Measurements from ENCODE around the gene NGFR.

DNA sequence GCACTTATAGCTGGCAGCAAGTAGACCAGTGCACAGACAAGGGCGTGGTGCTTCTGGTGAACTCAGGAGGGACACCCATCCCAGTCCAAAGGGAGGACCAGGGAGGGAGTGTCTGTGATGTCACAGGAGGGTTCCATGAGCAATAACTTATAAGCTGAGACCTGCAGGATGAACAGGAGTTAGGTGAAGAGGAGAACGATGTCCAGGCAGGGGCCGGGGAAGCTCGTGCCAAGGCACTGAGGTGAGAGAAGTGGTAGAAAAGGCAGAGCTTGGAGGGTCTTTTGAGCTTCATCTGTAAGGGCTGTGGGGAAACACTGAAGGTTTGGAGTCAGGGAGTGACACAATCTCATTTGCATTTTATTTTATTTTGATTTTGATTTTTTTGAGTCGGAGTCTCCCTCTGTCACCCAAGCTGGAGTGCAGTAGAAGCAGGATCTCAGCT lies 17.5 kb upstream of the PHOSPHO1 start:
- PRO-cap: no peak

DNA sequence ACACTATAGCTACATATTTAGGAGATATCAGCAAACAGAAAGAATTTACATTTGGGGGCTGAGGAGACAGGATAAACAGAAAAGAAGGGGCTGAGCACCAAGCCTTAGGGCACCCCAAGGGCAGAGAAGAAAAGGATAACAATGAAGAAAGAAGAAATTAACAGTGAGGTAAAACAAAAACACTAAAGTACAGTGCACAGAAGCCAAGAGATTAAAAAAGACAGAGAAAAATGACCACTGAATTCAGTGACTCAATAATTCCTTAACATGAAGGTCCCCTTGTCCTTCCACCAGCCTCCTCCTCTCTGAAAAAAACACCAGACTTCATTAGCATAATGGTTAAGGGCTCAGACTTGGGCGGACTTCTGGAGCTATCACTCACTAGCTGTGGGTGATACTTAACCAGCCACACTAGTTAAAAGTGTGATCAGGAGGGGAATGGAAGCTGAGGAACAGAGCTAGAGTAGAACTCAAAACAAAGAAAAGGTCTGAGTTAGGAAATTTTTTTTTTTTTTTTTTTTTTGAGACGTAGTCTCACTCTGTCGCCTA lies 23.3 kb downstream of the ZNF652 start:
- PRO-cap: no peak

DNA sequence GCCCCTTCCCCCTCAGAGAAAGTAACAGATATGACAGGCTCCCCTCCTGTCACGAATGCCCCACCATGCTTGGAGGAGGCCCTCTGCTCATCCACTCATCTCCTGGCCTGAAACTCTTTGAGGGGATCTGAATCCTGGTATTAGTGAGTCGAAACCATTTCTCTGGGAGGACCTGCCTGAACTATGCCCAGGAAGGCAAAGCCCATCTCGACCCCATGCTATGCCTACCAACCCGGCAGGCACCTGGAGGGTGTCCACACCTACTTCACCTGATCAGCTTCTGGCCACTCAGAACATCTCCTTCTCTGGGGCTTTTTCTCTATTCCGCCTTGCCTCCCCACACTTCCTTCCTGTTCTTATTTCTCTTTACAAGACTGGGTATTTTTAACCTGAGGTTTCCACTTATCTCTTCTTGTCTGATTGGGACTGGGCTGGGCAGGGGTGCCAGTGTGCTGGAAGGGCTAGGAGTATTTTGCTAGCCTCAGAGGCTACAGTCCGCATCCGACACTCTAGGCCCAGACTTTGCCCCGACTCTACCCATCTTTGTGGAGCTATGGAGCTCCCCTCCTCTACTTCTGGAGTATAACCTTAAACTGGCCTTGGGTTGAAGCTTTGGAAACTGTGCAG lies 26.1 kb upstream of the ZNF652 start:
- PRO-cap: no peak

GRCh38 chr17:49453711-49454454 lies 39.2 kb upstream of the PHB1 start:
- PRO-cap: no peak

DNA sequence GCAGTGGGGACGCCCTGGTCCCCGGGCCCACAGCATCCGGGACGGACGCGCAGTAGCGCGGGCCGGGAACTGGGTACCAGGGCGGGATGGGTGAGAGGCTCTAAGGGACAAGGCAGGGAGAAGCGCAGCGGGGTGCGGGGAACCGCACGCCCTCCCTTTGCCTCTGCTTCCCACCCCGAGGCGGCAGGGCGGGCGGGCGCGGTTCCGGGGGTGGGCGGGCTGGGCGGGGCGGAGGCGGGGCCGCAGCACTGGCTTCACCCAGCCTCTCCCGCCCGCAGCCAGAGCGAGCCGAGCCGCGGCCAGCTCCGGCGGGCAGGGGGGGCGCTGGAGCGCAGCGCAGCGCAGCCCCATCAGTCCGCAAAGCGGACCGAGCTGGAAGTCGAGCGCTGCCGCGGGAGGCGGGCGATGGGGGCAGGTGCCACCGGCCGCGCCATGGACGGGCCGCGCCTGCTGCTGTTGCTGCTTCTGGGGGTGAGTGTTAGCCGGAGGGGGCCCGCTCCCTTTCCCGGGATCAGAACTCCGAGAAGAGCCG lies at the start of gene NGFR:
Gene NGFR, plus strand, starts transcription at position 281 of the 532 bp plus-strand sequence.
- PRO-cap: bidirectional peak, plus-strand start at position 281 of the sequence, minus-strand start at position 165 of the sequence

DNA sequence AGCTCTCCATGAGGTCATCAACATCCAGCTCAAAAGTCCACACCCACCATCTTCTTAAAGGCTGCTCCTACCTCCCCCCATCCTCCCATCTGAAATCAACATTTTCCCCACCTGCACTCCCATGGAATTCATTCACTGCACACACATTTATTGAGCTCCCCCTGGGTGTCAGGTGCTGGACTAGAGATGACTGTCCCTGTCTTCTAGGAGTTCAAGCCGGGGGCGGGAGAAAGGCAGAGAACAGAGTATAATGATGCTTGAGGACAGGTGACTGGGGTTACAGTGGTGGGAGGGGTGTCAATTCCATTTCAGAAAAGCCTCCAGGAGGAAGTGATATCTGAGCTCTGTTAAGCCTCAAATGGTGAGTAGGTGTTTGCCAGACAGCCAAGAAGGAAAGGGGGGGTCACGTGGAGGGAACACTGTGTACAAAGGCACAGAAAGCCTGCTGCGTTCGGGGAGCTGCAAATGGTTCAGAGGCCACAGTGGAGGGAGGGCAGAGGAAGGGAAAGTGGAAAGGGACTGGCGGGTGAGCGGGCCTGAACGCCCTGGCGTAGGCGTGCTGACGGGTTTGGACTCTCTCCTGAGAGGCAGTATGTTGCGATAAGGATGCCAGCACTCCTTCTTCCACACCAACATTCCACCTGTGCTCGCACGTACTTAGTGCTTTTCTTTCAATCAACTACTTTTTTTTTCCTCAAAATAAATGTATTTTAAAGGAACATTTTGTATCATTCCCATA lies 9.7 kb upstream of the NXPH3 start:
- PRO-cap: no peak

- PRO-cap: no peak
Measured at GRCh38 chr17:49573367-49573786, 2.3 kb upstream of the NXPH3 start.

GRCh38 chr17:49699128-49699630 lies 8.6 kb downstream of the SLC35B1 start:
- PRO-cap: no peak

DNA sequence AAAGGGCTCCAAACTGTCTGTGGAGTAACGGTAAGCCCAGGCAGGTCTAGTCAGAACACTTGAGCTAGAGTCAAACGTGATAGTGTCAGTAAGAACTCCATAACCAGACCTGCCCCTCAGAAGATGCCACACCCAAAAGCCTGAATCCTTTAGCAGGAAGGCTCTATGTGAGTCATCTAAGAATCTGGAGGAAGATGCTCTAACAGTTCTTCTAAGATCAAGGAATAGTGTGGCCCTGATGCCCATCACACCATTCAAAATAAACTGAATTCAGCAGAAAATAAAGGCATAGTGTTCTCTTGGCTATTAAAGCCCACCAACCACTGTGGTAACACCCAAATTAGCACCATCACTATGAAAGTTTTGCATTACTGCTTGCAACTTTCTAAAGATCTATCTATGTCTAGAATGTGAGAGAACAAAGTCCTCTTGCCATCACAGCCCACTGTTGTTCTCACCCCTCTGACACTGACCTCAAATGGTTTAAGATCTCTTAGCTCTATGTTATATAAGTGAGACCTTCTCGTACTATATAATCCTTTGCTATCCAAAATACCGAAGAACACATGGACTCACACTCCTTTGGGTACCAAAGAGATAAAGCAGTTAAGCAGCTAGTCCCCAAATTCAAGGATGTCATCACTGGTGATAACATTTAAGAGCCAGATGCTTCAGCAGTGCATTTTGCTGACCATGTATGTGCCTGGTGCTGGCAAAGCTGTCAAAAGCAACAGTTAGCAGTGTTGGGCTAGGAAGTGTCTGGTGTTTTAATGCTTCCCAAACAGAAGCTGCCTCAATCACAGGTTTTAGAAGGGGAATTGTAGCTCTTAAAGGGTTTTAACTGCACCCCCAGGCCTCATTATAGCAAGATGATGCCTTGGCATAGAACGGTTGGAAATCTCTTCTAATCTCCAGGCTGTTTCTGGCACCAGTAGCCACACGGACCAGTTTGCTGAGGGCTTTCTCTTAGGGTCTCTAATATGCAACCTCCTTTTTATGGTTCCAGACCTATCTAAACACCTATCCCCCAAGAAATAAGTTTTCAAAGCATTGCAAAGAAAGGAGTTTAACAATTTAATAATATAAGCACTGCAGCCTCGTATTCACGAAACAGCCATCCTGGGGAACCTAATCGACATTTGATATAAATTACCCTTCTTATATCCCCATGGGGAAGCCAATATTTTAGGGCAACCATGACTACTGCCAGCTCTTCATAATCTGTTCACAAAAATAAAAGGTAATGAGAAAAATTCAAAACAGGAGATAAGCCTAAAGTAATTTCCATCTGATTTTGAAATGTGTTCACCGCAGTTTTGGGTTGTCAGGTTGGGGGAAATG lies 4.8 kb downstream of the FAM117A start:
- PRO-cap: no peak

- PRO-cap: unidirectional peak, minus-strand start at chr17:49851893
Measured at GRCh38 chr17:49851828-49852212, 4.0 kb upstream of the TAC4 start.

- PRO-cap: no peak
Measured at GRCh38 chr17:49928166-49928528, 40.8 kb upstream of the DLX4 start.

GRCh38 chr17:50027581-50028094 lies 28.3 kb upstream of the ITGA3 start:
- PRO-cap: no peak

DNA sequence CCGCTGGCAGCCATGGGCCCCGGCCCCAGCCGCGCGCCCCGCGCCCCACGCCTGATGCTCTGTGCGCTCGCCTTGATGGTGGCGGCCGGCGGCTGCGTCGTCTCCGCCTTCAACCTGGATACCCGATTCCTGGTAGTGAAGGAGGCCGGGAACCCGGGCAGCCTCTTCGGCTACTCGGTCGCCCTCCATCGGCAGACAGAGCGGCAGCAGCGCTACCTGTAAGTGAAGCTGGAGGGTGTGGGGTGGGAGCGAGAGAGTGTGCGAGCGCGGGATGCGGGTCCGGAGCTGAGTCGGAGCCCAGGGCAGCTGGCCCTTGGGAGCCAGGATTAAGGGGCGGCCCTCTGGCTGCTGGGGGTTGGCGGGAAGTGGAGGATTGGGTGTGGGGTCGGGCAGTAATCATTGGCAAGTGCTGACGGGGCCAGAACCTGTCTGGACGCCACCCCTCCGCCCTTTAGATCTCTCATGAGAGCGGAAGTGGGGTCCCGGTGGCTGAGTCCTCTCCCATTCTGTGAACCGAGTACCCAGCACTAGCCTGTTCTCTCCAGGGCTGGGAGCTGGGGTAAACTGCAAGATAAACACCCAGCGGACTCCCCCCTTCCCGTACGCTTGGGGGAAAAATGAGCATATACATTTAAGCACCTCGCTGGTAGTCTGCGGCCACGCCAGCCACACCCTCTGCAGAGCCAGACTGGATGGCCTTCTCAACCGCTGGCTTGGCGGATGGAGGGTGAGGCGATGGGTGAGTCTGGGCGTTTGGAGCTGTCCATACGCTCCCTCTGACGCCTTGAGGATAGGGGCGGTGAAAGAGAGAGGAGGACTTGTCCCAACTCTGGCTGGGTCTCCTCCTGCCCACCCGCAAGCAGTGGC lies 751 bp downstream of the ITGA3 start:
- PRO-cap: no peak

DNA sequence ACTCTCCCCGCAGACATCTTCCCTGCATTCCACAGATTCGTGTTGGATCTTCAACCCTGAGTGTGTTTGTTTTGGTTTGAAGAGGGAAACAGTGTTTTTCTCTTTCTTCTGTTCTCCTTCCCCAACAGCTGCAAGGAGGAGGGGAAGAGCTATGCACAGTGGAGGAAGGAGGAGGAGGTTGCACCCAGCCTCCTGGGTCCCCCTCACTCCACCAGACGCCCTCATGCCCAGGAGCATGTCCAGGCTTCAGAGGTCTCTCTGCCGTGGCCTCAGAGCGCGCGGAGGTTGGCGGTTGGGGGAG lies 1.3 kb downstream of the ITGA3 start:
- PRO-cap: no peak

GRCh38 chr17:50064330-50064978 lies 8.5 kb downstream of the ITGA3 start:
- PRO-cap: no peak

DNA sequence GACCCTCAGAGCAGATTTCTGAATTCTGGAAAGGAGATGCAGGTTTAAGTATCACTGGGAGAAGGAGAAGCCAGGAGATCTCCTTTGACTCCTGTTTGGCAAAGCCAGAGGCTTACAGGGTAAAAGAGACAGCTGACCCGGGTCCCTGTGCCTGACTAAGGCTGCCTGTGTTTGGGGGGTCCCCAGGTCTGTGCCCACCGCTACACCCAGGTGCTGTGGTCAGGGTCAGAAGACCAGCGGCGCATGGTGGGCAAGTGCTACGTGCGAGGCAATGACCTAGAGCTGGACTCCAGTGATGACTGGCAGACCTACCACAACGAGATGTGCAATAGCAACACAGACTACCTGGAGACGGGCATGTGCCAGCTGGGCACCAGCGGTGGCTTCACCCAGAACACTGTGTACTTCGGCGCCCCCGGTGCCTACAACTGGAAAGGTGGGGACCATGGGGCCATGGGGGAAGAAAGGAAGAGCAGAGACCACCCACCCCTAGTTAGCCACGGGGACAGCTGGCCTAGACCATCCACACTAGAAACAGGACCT lies 12.0 kb downstream of the ITGA3 start:
- PRO-cap: no peak

- PRO-cap: no peak
Measured at GRCh38 chr17:50100690-50101405, 5.7 kb downstream of the PDK2 start.

DNA sequence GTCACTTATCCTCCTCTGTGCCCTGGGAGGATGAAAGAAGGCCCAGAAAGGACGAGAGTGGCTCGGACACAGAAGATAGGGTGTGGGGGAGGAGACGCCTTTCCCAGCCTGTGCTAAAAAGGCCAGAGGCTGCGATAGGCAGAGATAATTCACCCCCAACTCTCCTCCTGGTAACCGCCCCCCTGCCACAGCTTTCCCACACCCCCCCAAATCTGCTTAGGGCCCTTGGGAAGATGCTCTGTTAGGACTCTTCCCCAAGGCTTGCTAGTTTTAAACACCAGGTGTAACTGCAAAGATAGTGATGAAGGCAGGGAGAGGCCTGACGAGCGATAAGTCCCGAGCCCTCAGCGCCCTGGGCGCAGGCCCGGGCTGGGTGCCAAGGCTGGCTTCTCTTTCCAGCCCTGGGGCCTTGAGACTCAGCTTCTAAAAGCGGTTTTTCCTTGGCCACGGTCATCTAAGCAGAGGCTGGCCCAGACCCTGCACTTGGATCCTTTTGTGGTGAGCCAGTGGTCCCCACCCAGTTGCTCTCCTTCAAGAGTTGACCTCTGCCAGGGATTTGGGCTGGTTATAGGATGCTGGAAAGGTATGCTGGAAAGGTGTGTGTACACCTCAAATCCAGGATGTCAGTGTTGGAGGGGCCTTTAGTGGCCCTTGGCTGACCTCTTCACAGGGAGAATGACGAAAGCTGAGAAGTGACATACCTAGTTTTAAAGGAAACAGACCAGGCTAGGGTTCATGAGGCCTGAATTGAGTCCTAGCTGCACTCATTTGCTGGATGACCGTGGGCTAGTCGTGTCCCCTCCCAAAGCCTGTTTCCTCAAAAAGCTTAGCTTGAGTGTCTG lies 3.4 kb upstream of the PPP1R9B start:
- PRO-cap: no peak

GRCh38 chr17:50184052-50185195 lies 17.0 kb downstream of the COL1A1 start:
- PRO-cap: no peak

- PRO-cap: no peak
Measured at GRCh38 chr17:50189374-50189922, 12.0 kb downstream of the COL1A1 start.

Data from ureter (tissue), 1 donor.